GM23248 (cell line): ENCODE measurements around a stretch of chr2.

GRCh38 chr2:144489069-144490390, 30.4 kb downstream of the ZEB2 start:
- RAMPAGE, long total RNA = no peak

- RAMPAGE, long total RNA = no peak
These were observed 18.1 kb downstream of the ZEB2 start for GRCh38 chr2:144501729-144502339.

GRCh38 chr2:144515357-144516244, 4.3 kb downstream of the ZEB2 start:
- RAMPAGE, long total RNA = no peak

GRCh38 chr2:144520834-144521390, 993 bp upstream of the ZEB2 start:
- RAMPAGE, long total RNA = no peak

DNA sequence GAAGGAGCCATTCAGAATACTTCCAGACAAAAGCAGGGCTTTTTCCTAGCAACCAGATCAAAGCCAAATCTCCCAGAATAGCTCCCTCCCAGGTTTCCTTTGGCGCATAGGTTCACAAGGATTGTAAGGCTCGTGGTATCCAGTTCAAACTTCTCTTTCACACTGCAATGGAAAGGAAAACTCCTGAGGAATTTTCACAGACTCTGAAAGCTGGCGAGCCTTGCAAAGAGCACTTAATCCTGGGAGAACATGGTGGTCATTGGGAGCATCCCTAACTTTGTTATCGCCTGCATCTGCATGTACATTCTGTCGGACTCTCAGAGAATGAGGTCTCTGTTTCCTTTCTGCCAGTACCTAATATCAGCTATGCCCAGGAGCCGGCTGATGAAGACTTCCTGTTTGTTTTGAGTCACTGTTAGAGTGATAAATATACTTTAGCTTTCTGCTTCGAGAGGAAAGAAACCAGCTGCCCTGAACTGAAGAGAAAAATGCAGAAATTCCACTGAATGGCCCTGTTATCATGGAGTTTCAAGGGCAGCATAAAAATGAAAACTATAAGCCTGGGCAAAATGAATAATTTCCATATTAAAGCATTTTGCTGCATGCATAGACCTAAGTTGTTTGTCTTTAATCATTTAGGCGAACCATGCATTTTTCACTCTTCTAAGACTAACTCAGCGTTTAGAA, 76.3 kb upstream of the ZEB2 start:
- RAMPAGE, long total RNA = no peak

GRCh38 chr2:144597369-144597896, 77.5 kb upstream of the ZEB2 start:
- RAMPAGE, long total RNA = no peak

DNA sequence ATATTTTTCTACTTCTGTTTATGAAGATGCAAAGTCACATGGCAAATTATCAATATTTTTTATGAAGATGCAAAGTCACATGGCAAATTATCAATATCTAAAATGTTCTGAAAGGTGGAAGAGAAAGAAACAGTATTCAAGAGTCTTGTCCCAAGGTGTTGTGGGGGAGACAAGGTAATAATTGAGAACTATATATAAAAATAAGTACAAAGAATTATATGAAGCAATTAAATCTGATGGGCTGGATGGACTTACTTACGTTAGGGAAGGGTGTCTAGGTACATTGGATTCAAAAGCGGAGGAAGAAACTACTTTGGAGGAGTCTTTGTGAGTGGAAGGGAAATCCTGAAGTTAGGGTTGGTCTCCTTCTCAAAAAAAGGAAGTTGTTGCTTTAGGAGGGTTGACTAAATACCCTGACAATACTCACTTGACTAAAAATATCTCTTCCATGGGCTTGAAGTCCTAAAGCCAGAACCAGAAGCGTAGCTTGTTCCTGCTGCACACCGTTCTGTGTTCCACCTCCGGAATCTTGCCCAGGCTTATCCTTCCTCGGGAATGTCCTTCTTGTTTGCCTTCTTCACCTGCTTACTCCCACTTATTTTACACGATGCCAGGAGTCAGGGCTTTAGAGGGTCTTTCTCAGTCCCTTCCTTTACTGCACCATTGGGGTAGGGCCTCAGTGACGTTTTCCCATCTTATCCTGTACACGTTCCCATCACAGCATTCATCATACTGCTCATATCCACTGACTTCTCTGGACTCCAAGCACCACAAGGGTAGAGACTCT, 143.3 kb upstream of the ZEB2 start:
- RAMPAGE, long total RNA = no peak

DNA sequence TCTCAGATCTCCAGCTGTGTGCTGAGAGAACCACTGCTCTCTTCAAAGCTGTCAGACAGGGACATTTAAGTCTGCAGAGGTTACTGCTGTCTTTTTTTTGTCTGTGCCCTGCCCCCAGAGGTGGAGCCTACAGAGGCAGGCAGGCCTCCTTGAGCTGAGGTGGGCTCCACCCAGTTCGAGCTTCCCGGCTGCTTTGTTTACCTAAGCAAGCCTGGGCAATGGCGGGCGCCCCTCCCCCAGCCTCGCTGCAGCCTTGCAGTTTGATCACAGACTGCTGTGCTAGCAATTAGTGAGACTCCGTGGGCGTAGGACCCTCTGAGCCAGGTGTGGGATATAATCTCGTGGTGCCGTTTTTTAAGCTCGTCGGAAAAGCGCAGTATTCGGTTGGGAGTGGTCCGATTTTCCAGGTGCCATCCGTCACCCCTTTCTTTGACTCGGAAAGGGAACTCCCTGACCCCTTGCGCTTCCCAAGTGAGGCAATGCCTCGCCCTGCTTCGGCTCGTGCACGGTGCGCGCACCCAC, 383.1 kb upstream of the ZEB2 start:
- RAMPAGE, long total RNA = no peak

- RAMPAGE, long total RNA = no peak
These were observed 518.3 kb upstream of the ZEB2 start for GRCh38 chr2:145037950-145038876.

GRCh38 chr2:145198941-145199413, 679.1 kb upstream of the ZEB2 start:
- RAMPAGE, long total RNA = no peak

GRCh38 chr2:145415754-145416225, 895.9 kb upstream of the ZEB2 start:
- RAMPAGE, long total RNA = no peak

GRCh38 chr2:145800288-145800830, 1280.4 kb upstream of the ZEB2 start:
- RAMPAGE, long total RNA = no peak

GRCh38 chr2:147293895-147294209, 551.0 kb upstream of the ACVR2A start:
- RAMPAGE, long total RNA = no peak

DNA sequence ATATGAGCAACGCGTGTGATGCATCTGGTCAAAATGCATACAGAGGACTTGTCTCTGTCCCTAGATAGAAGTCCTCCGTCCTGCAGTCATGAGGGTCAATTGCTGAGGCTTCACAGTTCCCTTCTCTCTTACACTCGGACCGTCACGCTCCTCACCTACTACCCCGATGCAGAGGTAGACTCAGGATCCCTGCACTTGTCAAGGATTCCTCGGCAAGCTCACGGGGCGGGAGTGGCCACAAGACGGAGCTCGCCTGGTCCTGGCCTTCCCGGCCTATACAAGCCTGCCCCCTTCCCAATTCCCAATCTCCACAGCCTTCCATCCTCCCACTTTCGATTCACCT, 355 bp downstream of the ORC4 start:
- RAMPAGE, long total RNA = no peak

DNA sequence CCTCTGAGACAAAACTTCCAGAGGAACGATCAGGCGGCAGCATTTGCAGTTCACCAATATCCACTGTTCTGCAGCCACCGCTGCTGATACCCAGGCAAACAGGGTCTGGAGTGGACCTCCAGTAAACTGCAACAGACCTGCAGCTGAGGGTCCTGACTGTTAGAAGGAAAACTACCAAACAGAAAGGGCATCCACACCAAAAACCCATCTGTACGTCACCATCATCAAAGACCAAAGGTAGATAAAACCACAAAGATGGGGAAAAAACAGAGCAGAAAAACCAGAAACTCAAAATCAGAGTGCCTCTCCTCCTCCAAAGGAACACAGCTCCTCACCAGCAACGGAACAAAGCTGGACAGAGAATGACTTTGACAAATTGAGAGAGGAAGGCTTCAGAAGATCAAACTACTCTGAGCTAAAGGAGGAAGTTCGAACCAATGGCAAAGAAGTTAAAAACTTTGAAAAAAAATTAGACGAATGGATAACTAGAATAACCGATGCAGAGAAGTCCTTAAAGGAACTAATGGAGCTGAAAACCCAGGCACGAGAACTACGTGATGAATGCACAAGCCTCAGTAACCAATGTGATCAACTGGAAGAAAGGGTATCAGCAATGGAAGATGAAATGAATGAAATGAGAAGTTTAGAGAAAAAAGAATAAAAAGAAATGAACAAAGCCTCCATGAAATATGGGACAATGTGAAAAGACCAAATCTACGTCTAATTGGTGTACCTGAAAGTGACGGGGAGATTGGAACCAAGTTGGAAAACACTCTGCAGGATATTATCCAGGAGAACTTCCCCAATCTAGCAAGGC, 263.6 kb upstream of the EPC2 start:
- RAMPAGE, long total RNA = no peak

GRCh38 chr2:148528188-148528566, 116.4 kb upstream of the EPC2 start:
- RAMPAGE, long total RNA = no peak

GRCh38 chr2:148545323-148545979, 99.1 kb upstream of the EPC2 start:
- RAMPAGE, long total RNA = no peak

GRCh38 chr2:148646352-148646707, 1.8 kb downstream of the EPC2 start:
- RAMPAGE, long total RNA = no peak

DNA sequence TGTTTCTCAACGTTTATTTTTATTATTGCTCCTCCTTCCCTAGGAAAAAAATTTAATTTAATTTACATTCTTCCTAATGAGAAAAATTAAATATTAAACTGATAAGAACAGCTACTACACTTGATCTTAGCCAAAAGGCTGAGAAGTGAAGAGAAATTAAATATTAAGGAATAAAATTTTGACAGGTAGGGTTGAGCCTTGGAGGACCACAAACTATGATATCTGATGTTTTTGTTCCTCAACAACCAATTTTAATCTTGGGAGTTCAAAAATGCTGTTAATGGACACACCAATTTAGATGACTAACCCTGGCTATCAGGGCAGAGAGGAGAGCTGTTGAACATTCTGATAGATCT, 35.2 kb downstream of the LYPD6 start:
- RAMPAGE, long total RNA = no peak

DNA sequence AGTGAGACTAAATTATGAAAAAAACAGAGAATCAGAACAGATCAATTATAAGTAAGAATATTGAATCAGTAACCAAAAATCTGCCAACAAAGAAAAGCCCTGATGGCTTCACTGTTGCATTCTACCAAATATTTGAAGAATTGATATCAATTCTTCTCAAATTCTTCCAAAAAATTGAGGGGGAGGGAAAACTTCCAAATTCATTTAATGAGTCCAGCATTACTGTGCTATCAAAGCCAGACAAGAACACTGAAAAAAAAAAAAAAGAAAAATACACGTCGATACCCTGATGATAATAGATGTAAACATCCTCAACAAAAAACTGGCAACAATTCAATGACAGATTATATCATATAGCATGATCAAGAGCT, 332.6 kb upstream of the MMADHC start:
- RAMPAGE, long total RNA = no peak